Vagina (tissue), 1 donor: ENCODE results near the gene SOCS2.

DNA sequence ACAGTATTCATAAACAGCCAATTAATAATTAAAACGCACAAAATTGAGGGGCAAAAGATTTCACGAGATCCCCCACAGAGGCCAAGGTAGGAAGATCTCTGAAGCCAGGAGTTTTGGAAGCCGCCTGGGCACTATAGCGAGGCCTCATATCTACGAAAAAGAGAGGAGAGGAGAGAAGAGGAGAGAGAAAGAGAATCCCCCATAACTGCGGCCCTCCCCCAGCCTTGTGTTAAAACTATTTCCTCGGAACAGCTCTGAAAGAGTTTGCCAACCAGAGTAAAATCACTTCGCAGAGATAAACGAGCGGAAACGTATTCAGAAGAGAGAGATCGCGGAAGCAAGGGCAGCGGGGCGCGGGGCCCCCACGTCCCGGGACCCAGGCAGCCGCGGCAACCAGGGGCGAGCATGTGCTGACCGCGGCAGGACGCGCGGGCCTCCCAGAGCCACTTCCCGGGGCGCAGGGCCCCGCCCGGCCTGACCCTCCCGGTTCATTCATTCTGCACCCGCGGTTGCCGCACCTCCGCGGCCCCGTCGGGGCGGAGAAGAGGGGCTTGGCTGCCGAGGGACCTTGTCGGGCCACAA lies 784 bp downstream of the UBE2N start:
- PRO-cap = unidirectional peak, plus-strand start at position 314 of the sequence
- RAMPAGE, long total RNA = no peak

- PRO-cap = no peak
- RAMPAGE, long total RNA = no peak
Measured at GRCh38 chr12:93518640-93519161, 51.4 kb downstream of the MRPL42 start.

- PRO-cap = no peak
- RAMPAGE, long total RNA = no peak
Measured at GRCh38 chr12:93536454-93537246, 35.8 kb upstream of the SOCS2 start.

DNA sequence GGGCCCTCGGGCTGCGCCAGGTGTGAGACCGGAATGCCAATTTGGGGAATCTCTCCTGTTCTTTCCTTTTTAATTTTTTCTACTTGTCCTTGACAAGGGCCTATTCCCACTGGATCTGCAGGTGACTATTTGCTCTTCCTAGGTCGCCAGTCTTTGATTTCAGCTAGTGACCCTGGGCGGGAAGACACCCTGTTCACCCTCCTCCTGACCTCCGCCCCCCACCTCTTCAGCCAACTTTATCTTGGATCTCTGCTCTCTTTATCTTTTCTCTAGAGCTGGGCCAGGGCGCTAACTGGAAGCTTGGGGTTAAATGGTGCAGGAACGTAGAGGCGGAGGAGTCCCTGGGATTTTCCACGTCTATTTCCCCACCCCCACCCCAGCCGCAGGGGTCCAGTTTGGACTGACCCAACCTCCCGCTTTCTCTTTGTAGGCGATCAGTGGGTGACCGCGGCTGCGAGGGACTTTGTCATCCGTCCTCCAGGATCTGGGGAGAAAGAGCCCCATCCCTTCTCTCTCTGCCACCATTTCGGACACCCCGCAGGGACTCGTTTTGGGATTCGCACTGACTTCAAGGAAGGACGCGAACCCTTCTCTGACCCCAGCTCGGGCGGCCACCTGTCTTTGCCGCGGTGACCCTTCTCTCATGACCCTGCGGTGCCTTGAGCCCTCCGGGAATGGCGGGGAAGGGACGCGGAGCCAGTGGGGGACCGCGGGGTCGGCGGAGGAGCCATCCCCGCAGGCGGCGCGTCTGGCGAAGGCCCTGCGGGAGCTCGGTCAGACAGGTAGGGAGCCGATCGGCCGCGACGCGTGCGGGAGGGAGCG lies at the start of gene SOCS2:
Gene SOCS2, plus strand, starts transcription at position 421 of the 822 bp plus-strand sequence.
- PRO-cap = bidirectional peak, plus-strand start at position 427 of the sequence, minus-strand start at position 308 of the sequence
- RAMPAGE, long total RNA = start-site peak on the plus strand centred at position 422 of the sequence, 18 bp wide, 114 reads; start-site peak on the plus strand centred at position 648 of the sequence, 60 bp wide, 54 reads

- PRO-cap = no peak
- RAMPAGE, long total RNA = no peak
Measured at GRCh38 chr12:93698461-93699017, 21.4 kb downstream of the CRADD start.

DNA sequence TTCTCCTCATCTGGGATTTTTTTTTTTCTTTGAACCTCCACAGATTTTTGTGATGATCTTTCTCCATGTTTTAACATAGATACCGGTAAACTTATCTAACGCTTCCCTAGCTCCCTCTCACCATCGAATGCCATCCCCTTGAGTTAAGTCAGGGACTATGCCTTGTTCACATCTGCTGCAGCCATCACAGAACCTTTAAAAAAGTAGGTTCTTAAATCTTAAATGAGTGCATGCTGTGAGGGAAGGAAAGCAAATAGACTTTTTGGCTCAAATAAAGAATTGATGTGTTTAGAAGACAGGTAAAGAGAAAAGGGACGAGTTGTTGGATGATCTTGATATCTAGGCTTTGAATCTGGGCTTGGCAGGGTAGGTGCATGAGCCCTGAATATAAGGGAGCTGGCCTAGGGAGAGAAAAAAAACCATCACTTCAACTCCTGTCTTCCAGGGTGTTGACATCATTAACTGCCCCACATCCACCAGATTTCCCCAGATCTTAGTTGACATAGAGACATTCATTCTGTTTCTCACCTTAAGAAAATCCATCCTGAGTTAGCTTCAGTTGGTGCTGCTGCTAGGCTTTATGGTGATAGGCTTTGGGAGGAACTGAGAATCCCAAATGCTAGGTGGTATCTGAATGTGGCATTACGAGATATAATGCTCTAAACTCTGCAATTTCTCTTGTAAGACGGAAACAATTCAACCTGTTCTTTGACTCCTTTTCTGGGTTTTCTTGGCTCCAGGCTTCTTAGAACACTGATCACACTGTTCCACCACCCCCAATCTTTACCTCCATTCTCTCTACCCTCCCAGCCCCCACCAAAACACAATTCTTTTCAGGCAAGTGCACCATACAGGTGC lies 25.0 kb downstream of the CRADD start:
- PRO-cap = no peak
- RAMPAGE, long total RNA = no peak

DNA sequence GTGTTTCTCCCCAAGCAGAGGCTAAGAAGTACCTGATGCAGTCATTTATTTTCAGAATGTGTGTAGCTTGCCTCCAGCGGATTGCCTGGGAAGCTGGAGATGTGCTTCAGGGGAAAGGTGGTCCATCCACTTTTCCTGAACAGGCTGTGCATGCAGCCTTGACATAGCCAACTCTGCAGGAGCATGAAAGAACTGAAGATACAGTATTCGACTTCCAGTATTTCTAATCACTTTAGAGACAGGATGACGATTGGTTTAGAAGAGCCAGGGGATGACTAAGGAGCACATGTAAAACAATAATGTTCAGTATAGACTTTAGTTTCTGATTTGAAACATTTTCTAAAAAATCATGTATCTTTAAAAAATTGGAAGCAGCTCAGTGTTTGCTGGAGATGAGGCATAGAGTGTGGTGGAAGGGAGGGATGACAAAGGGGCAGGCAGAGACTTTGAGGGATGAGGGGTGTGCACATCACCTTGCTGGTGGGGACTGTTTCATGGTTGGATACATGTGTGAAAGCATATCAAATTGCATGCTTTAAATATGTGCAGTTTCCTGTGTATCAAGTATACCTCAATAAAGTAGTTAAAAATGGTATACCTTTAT lies 112.1 kb downstream of the CRADD start:
- PRO-cap = no peak
- RAMPAGE, long total RNA = no peak

GRCh38 chr12:93848708-93849506 lies 171.7 kb downstream of the CRADD start:
- PRO-cap = no peak
- RAMPAGE, long total RNA = no peak

GRCh38 chr12:94148997-94149539 lies 691 bp downstream of the PLXNC1 start:
- PRO-cap = no peak
- RAMPAGE, long total RNA = no peak

DNA sequence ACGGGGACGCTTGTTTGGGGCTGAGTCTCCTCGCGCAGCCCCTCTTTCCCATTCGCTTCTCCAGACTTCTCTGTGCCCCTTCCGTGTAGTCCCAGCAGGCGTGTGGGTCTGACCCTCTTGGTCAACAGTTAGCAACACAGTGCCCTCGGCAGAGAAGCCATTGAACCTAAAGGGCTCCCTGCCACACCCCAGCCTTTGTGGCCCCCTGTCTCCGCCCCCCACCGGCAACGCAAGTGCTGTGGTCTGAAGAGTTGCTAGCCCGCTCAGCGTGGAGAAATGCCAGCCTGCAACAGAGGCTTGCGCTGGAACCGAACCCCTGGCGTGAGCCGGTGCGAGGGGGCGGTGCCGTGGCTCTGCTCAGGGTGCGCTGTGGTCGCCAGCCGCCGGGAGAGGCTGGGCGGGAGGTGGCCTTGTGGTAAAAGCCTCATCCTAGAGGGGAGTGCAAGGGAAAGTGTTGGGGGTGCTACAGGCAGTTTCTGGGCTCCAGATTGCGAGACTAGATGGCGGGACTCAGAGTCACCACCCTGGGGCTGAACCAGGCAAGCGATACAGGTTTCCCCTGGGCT lies 2.0 kb downstream of the PLXNC1 start:
- PRO-cap = no peak
- RAMPAGE, long total RNA = no peak

DNA sequence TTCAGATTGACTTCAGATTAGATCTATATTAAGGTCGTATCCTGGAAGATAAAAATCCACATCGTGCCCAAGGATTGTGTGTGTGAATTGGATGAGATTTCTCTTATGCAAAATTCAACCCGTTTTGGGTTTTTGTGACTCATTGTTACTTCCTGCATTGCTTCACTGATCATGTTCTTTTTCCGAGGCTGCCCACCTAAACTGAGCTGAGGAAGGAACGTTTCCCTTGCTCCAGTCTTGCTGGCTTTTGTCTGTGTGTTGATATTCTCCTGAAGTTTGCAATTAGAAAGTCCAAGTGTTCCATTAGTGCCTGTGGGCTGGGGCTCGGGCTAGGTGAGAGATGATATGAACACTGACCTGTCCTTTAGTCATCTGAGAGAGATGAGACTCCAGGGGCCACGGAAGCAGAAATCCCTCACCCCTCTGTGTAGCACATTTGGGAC lies 27.7 kb downstream of the PLXNC1 start:
- PRO-cap = no peak
- RAMPAGE, long total RNA = no peak

DNA sequence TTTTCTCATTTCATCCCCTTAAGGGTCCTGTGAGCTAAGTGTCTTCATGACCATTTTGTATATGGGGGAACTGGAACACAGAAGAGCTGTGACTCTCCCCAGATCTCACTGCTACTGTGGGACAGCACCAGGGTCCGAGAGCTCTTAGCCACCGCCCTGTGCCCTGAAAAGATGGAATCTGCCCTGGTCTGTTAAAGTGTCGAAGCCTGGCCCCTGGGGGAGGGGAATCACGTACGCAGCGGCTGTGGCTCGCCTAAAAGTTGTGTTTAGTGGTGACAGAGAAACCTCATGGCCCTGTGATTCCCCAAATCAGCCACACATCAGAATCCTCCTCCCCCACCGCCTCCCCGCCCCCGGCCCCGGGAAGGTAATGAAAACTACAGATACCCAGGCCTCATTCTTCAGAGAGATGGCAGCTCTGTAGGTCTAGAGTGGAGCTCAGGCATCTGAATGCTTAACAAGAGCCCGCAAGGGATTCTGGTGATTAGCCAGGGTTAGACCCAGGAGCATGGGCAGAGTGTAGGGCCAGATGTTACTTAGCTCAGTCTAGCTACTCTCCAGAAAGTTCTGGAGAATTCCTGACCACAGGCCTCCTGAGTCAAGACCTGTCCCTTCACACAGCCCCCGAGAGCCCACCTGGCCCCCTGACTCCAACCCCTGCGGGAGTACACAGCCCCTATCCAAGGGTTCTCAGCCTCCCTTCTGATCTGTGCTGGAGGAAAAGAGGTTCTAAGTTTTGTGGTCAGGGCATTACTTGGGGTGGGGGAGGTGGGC lies 114.7 kb downstream of the PLXNC1 start:
- PRO-cap = no peak
- RAMPAGE, long total RNA = no peak

DNA sequence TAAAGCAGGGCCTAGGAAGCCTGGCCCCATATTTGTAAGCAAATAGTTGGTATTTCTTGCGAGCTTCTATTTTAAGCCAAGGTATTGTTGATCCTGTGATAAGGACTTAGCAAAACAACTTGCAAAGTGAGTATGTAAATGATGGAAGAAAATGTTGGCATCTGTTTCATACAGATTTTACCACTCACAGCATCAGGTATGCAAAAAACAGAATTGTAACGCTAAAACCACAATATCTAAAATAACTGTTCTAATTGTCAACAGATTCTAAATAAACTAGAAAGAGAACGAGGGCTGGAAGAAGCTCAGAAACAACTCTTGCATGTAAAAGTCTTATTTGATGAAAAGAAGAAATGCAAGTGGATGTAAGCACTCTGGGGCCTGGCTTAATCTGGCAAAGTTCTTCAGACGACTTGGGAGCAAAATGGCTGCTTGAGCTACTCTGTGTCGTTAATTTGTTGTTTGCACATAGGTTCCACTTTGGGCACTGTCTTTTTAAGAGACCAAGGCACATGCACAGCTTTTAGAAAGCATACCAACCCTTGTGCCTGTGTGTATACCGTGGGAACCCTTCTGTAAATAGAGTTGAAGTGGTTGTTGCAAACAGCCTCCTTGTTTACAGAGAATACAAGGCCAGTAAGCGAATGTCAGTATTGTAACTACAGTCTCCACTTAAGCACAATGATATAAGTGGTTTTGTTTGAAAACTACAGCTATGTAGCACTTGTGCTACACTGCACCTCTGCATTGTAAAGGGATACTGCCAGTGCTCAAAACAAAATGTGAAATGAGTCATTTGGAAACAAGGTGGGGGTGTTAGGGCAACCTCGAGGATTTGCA lies 154.5 kb downstream of the CEP83 start:
- PRO-cap = no peak
- RAMPAGE, long total RNA = no peak

GRCh38 chr12:94643928-94645026 lies 6.1 kb downstream of the TMCC3 start:
- PRO-cap = no peak
- RAMPAGE, long total RNA = start-site peak on the minus strand at chr12:94644446-94644835, 7 reads

DNA sequence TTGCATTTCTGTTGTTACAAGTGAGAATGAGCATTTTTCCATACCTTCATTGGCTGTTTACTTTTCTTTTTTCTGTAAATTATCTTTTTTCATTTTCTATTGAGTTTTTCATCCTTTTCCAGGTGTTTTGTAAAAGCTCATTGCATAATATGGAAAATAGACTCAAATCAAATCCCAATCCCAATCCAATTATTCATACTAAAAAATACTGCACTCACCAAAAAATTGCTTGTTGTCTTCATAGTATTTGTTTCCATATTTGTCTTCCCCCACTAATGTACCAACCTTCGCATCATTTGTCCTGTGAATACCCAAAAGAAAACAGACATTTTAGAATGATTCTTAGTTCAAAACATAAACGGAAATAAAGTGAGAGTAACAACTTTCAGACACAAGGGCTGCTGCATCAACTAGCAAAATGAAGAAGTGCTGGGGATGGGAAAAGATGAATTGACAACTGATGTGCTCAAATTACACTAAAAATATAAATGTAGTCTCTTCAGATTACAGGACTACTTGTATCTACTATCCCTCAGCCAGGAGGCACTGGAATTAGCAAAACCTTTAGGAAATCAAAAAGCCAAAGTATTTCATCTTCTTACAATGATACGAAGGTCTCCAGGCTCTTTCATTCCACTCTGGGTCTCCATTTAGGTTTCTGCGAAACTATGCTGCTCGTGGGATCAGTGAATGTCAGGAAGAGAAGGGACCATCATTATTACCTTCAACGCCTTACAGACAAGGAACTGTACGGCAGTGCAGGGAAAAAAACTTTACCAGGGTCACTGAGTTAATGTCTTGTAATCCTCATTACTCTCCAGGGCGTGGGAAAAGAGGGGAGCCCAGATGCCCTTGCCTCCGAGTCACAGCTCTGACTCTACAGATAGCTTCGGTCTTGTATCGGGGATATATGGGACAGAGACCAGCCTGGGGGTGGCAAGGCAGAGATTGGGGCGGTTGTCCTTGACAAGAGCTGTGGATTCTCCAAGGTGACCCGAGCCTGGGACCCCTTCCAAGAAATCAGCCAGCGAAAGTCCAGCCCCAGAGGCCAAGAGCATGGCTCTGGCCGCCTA lies 640 bp downstream of the NDUFA12 start:
- PRO-cap = no peak
- RAMPAGE, long total RNA = no peak

- PRO-cap = no peak
- RAMPAGE, long total RNA = no peak
Measured at GRCh38 chr12:95205673-95205887, 11.7 kb downstream of the FGD6 start.

GRCh38 chr12:95216553-95216876 lies 752 bp downstream of the FGD6 start:
- PRO-cap = no peak
- RAMPAGE, long total RNA = no peak

DNA sequence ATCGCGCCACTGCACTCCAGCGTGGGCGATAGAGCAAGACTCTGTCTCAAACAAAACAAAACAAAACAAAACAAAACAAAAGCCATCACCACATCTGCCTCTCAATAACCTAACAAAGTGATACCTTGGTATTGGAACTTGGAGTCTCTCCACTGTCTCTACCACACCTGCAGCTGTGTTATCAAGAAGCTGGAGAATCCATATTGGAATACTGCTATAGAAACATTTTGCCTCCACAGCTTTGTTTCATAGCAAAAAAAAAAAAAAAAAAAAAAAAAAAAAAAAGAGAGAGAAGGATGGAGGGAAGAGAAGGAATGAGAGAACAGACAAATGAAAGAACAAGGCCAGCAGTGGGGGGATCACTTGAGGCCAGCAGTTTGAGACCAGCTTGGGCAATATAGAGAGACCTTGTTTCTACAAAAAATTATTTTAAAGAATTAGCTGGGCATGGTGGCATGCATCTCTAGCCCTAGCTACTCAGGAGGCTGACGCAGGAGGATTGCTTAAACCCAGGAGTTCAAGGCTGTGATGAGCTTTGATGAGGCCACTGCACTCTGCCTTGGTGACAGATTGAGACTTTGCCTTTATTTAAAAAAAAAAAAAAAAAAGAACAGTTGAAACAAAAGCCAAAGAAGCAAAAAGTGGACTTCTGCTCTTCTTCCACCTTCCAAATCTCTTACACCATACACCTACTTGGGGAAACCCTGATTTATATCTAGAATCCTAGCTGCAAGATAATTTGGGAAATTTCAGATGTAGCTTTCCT lies 8.1 kb downstream of the VEZT start:
- PRO-cap = no peak
- RAMPAGE, long total RNA = no peak

GRCh38 chr12:95472905-95473728 lies 835 bp upstream of the METAP2 start:
- PRO-cap = bidirectional peak, plus-strand start at chr12:95473616, minus-strand start at chr12:95473590
- RAMPAGE, long total RNA = no peak

DNA sequence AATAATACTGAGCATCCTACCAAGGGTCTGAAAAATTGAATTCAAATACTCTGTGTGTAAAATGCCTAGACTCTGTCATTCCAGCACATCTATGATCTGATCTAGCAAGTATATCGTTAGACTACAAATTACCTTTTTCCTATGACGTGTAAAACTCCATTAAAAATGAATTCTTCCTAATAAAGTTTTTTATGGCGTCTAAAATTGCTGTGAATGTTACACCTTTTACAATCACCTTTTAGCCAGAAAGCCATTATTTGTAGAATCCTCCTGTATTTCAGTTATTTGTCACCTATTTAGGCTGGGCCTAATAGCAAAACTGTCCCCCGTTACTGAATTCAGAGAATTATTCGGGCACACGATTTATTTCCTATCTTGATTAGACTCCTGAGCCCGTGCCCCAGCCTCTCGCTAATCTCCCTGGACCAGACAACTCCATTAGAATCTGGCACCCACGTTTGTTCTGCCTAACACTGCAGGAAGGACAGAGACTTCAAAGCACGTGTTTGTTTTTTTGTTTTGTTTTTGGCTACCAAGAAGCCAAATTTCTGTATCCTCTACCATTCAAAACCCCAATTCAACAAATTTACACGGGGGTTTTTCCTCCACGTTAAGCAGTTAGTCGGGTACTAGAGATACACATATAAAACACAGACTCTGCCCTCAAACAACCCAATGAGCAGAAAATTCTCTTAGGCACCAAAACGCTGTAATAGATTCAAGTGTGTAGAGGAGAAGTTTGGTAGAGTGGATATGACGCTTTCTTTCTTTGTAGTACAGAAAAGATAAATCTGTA lies 4.9 kb downstream of the USP44 start:
- PRO-cap = no peak
- RAMPAGE, long total RNA = no peak